Spleen (tissue), 7 donors: ENCODE measurements around the genes CLTRN, CA5B, AP1S2 and NHS.

DNA sequence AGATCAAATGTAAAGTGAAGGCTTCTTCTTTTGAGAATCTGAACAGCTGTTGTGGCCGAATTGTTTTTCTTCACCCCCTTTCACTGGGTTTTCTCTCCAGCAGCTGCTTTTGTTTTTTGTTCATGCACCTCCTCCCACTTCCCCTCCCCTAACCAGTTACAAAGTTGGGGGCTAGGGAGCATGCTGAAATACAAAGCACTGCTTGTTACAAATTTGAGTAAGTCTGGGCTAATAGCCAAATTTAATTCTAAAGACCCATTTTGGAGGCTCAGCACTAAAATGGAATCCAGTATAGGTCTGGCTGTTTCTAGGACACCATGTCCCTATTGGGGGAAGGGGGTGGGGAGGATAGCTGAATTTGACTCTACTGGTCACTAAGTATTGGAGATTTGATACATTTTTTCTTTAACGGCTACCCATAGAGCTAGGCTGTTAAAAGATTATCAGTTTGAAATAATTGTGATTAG lies 89.2 kb upstream of the GPM6B start:
- PRO-cap, 4 experiments = no peak in any of the 4 experiments
- RAMPAGE, long total RNA, 4 experiments = no peak in any of the 4 experiments

DNA sequence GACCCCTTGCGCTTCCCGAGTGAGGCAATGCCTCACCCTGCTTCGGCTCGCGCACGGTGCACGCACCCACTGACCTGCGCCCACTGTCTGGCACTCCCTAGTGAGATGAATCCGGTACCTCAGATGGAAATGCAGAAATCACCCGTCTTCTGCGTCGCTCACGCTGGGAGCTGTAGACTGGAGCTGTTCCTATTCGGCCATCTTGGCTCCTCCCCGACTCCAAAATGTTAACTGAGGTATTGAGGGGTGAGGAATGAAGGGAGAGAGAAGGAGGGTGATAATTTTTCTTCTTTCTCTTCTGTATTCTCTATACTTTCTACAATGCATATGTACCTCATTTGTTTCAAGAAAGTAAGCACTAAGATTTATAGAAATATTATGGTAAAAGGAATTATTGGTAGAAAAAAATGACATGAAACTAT lies 80.1 kb upstream of the GEMIN8 start:
- PRO-cap, 4 experiments = no peak in any of the 4 experiments
- RAMPAGE, long total RNA, 4 experiments = no peak in any of the 4 experiments

- PRO-cap, 4 experiments = peak in 2 of 4 experiments; most common plus-strand start chrX:14497394 (in 2)
- RAMPAGE, long total RNA, 4 experiments = no peak in any of the 4 experiments
Measured at GRCh38 chrX:14497204-14497846, 32.0 kb upstream of the GLRA2 start.

- PRO-cap, 4 experiments = no peak in any of the 4 experiments
- RAMPAGE, long total RNA, 4 experiments = no peak in any of the 4 experiments
Measured at GRCh38 chrX:15314250-15314932, 1.0 kb downstream of the ASB11 start.

GRCh38 chrX:15664690-15665180 lies at the start of gene CLTRN:
TSS of gene CLTRN (minus strand) at chrX:15664805.
- PRO-cap, 4 experiments = no peak in any of the 4 experiments
- RAMPAGE, long total RNA, 4 experiments = no peak in any of the 4 experiments

- PRO-cap, 4 experiments = no peak in any of the 4 experiments
- RAMPAGE, long total RNA, 4 experiments = no peak in any of the 4 experiments
Measured at GRCh38 chrX:15675876-15676178, 11.2 kb upstream of the CLTRN start.

GRCh38 chrX:15737759-15738403 lies at the start of gene CA5B:
TSS of gene CA5B (plus strand) at chrX:15738270.
- PRO-cap, 4 experiments = peak in 4 of 4 experiments; most common plus-strand start chrX:15738278 (in 3); most common minus-strand start chrX:15737919 (in 1)
- RAMPAGE, long total RNA, 4 experiments = start-site peak on the plus strand in 3 of 4 experiments, at chrX:15738278-15738334 at its widest, 35 to 134 reads per replicate

DNA sequence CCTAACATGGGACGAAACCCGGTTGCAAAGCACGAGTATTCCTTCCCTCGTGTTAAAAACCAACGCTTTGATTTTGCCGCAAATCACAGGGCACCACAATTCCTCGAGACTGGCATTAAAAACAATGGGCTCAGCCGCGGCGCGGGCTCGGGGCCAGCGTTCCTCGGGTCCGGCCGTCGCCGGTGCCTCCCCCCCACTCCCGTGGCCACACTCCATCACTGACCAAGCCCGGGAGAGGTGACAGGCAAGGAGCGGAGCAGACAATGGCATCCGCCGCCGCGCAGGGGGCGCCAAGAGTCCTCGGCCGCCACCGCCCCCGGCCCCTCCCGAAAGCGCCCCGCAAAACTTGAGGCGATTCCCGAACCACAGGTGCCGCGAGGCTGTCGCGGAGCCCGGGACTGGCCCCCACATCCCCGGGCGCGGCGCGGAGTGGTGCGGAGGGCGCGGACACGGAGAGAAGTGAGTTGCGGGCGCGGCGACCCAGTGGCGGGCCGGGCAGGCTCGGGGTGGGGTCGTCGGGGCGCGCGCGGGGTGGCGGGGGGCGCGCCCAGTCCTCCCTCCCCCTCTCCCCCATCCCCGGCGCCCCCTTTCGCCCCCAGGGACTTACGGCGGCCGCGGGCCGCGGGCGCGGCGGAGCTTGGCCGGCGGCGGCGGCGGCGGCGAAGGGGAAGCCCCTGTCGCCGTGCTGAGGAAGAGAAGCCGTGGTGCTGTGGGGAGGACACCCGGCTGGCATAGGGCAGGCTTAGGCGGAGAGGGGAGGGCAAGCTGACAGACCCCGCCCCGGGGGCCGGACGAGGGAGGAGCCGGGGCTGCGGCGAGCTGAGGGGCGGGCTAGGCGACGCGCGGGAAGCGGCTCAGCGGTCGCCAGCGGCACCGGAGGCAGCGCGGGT lies at the start of gene AP1S2:
Gene AP1S2, minus strand, starts transcription at position 733 of the 890 bp plus-strand sequence.
- PRO-cap, 4 experiments = peak in 4 of 4 experiments; most common plus-strand start position 342 of the sequence (in 2); most common minus-strand start position 733 of the sequence (in 4)
- RAMPAGE, long total RNA, 4 experiments = start-site peak on the plus strand in 2 of 4 experiments, centred at positions 245 to 328 of the sequence, 5 to 8 reads per replicate

DNA sequence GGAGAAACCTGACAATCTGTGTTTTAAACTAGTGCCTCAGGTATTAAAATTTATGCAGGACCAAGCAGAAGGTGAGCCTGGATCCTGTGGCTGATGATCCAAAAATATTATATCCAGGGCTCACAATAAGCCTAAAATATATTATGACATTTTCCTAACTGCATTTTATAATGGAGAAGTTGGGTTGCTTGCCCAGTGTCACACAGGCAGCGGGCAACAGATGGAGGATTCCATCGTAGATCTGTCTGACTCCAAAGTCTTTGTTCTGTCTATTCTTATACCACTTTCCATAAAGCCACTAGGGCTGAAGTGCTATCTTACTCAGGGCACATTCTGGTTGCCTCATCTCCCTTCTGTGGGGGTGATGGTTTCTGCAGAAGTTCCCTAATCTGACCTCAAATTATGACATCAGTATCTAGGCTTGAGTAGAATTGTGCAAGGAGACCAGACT lies 56.9 kb upstream of the AP1S2 start:
- PRO-cap, 4 experiments = no peak in any of the 4 experiments
- RAMPAGE, long total RNA, 4 experiments = no peak in any of the 4 experiments

GRCh38 chrX:16743949-16744358 lies 24.5 kb downstream of the SYAP1 start:
- PRO-cap, 4 experiments = no peak in any of the 4 experiments
- RAMPAGE, long total RNA, 4 experiments = no peak in any of the 4 experiments

DNA sequence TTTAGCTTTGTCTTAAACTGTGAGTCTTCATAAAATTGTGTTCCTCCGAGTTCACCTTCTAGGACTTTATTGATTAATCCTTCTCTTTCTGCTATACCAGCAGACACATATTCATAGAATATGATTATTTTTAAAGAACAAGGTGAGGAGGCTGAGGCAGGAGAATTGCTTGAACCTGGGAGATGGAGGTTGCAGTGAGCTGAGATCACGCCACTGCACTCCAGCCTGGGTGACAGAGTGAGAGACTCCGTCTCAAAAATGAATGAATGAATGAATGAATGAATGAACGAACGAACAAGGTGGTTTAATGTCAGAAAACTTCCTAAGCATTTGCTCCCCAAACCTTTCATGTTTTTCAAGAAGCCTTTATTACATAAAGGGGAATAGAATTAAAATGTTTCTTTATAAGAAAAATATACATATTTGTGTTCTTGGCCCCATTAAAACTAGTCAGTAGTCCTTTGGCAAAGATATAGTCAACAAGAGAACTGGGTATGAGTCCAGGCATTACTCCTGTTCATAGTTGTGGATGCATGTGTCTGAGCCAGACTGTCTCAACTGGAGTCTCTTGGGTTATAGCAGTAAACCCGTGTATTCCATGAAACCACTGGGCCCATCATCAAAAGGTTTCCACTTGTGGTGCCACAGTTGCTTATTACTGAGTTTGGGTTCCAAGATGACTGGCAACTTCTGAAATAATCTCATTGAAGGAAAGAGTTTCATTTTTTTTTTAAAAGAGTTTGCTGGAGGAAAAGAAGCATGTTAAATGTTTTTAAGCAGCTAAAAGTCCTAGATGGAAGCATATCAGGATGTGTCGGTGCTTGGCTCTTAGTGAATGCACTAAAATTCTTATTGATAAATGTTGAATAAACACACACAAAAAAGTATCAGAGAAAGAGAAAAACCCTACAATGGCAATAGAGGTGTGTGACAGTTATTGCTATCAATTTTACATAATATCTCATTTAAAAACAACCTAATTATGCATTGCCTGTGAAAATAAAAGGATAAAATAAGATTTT lies 24.5 kb upstream of the TXLNG start:
- PRO-cap, 4 experiments = no peak in any of the 4 experiments
- RAMPAGE, long total RNA, 4 experiments = no peak in any of the 4 experiments

DNA sequence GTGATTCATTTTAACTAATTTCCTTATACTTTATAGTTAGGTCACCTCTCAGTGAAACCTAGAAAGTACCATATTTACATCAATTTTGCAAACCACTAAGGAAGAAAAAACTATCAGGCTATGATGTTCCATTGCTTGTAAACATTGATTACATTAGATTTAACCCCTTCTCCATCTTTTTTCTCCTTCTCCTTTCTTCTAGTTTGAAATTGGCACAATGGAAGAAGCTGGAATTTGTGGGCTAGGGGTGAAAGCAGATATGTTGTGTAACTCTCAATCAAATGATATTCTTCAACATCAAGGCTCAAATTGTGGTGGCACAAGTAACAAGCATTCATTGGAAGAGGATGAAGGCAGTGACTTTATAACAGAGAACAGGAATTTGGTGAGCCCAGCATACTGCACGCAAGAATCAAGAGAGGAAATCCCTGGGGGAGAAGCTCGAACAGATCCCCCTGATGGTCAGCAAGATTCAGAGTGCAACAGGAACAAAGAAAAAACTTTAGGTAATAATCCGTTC lies 32.2 kb downstream of the TXLNG start:
- PRO-cap, 4 experiments = no peak in any of the 4 experiments
- RAMPAGE, long total RNA, 4 experiments = no peak in any of the 4 experiments

DNA sequence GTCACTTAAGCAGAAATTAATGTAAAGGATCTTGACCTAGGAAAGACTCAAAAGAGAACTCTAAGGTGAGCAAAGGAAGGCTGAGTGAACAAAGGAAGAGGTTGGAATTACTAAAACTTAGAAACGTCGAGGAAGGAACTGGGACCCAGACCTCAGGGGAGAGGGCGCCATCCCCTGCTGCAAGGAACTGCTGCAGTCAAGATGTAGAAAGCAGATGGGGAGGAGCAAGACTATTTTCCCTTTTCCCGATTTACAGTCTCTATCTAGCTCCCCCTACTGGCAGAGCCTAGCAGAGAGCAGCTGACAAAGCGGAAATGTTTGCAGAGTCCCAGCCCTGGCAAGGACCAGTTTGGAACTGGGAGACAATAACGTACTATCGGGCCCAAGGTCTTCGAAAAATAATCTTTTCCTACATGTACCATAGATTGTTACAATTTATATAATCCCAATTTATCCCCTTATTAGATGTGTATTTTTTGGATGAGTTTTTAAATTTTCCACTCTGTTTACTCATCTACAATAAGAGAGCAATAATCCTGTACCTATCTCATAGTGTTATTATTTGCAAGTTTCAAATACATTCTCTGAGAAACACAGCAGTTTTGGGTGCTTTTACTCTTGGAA lies 22.7 kb upstream of the RBBP7 start:
- PRO-cap, 4 experiments = no peak in any of the 4 experiments
- RAMPAGE, long total RNA, 4 experiments = no peak in any of the 4 experiments

DNA sequence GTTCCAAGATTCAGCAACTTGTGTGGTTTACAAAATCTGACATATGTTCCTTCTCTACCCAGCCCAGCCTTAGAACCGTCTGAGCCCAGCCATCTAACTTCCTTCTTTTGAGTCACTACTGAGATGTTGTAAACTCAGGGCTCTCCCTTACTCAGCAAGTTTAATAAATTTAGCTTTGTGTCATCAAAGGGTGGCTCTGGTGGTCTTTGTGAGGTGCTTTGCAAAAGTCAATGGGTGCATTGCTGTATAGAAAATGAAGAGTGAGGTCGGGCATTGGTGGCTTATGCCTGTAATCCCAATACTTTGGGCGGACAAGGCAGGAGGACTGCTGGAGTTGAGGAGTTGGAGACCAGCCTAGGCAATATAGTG lies 32.3 kb upstream of the REPS2 start:
- PRO-cap, 4 experiments = peak in 2 of 4 experiments; most common plus-strand start position 72 of the sequence (in 2)
- RAMPAGE, long total RNA, 4 experiments = no peak in any of the 4 experiments

DNA sequence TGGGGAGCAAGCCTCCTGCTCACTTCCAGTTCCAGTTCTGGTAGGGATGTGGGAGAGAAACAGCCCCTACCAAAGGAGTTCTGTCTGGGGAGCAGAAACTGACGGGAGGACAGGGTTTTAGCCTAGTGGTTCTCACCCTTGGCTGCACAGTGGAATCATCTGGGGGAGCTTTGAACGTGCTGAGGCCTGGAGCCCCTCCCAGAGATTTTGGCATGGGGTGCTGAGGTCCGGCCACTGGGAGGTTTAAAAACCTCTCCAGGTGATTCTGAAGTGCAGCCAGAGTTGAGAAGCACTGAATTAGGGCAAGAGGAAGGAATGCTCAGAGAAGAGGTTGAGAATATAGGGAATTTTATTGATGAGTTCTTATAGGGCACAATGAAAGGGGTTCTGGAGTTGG lies 162.6 kb downstream of the REPS2 start:
- PRO-cap, 4 experiments = no peak in any of the 4 experiments
- RAMPAGE, long total RNA, 4 experiments = no peak in any of the 4 experiments

DNA sequence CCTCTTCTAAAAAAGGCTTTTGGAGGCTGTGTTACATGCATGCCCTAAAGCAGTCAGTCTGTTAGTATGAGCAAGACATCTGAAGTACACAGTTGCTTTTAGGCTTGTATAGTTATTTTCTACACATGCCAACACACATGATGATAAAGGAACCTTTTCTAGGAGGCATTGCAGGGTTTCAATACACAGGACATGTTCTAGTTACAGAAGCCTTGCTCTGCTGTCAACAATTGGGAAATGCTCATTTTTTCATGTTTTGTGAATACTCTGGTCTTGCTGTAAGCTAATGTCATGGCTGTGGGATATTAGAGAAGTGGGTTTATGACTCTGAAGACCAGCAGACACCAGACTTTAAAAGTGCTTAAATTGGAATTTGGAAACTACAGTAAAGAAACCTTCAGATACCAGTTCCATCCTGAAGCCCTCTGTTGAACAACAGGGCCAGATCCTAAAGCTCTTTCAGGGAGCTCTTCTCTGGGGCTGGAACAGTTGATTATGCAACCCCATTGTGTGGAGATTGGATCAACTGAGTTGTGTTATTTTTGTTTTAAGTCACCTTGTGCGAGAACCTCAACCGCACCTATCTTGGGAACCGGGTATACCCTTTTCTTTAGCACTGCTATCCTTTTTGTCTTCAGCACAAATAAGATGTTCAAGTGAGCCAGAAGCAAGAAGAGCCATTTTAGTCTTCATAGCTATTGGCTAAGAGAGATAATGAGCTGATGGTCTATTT lies 205.9 kb downstream of the REPS2 start:
- PRO-cap, 4 experiments = no peak in any of the 4 experiments
- RAMPAGE, long total RNA, 4 experiments = no peak in any of the 4 experiments

- PRO-cap, 4 experiments = no peak in any of the 4 experiments
- RAMPAGE, long total RNA, 4 experiments = no peak in any of the 4 experiments
Measured at GRCh38 chrX:17374634-17374833, 466 bp upstream of the NHS start.

- PRO-cap, 4 experiments = peak in 2 of 4 experiments; most common plus-strand start chrX:17375256 (in 2); most common minus-strand start chrX:17375066 (in 1)
- RAMPAGE, long total RNA, 4 experiments = start-site peak on the plus strand in 4 of 4 experiments, at chrX:17375143-17375529 at its widest, 10 to 21 reads per replicate
Measured at GRCh38 chrX:17374834-17375784, at the start of gene NHS. TSS of gene NHS (plus strand) at chrX:17375200.

DNA sequence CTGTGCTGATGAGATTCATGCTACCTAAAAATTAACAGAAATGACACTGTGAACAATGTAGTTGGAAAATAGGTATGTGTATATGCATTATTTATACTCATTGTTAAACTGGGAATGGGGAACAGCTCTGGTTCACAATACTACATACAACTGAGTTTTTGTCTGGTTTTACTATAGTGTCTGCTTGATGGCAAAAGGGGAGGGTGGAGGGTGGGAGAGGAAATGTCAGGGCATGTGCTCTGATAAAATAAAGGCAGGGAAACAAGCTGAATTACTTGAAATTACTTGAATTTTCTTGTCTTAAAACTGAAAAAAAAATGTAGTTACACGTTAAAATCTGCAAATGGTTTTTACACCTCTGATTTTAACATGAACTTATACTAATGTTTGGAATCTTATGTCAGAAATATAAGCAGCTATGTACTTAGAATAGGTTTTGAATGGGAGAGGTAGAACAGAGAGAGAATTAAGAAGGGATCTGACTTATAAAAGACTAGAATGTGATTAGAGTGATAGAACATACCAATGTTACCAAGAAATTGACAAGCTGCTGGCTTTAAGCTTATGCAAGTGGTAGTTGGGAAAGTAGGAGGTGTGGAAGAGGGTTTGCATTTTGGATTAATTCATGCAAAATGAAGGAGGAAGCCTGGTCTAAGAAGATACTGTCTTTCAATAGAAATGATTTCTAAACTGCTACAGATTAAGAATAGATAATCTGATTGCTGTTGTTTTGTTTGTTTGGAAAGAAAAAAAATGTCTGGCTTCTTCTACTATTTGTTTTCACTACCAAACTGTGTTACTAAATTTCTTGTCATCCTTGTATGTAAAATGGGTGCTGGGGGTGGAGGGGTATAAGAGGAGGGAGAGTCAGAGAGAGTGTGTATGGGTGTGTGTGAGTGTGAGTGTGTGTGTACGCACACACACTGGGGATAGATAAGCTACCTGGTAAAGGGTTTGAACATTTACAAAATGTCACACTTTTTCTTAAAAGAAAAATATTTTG lies 3.4 kb upstream of the SCML1 start:
- PRO-cap, 4 experiments = no peak in any of the 4 experiments
- RAMPAGE, long total RNA, 4 experiments = no peak in any of the 4 experiments

DNA sequence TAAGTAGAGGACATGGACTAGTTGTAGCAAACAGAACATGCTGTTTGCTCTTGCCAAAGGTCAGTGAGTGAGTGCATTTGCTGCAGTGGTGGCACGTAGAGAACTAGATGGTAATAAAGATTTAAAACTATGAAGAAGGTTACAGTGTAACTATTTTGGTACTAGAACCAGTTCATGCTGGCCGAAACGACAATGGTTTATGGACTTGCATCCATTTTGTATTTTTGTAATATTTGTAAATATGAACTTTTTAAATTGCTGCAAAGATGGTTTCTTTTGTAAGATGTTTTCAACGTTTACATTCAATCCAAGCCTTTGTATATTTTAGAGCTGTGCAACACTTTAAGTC lies 1.8 kb upstream of the SCML1 start:
- PRO-cap, 4 experiments = no peak in any of the 4 experiments
- RAMPAGE, long total RNA, 4 experiments = no peak in any of the 4 experiments